Caco-2 (cell line): ENCODE measurements around a stretch of chr11.

DNA sequence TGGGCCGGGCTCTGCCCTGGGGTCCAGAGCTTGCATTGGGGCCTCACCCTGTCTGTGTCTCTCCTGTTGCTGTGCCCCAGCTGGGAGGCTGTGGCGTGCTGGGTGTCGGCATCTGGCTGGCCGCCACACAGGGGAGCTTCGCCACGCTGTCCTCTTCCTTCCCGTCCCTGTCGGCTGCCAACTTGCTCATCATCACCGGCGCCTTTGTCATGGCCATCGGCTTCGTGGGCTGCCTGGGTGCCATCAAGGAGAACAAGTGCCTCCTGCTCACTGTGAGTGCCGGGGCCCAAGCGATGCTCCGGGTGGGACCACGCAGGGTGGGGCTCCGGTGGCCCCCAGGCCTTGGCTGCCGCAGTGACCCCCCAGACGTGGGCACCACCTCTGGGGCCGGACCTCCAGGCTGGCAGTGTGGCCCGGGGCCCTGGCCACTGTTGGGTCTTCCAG is 19.8 kb downstream of the TSPAN4 start:
- PRO-cap = no peak
- RRBS = 97% methylated on average over 10 of the region's 21 CpGs

- PRO-cap = no peak
- RRBS = no CpG with 5 or more reads among the region's 2 CpGs
Observed at GRCh38 chr11:932604-932928, 6.9 kb downstream of the AP2A2 start.

DNA sequence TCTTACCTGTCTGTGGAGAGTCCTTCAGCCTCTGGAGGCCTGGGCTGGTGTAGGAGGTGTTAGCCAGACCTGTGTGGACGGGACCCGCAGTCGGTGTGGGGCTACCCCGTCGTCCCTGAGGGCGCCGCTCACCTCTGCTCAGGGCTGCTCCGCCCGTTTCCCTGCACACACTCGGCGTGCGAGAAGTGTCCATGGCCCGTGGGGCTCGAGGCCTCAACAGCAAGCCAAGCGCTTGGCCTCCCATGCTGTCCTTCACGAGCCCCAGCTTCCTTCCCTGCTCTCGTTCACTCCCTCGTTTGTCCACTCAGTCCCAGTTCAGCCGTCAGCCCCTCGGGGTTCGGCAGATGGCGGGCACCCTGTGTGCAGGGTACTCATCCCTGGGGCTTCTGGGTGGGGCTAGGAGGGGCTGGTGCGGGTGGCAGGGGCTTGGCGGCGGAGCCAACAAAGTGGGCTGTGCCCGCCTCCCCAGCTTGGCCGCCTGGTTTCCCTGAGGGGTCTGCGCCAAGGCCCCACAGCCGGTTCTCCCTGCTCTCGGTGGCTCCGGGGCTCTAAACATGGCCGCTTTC is 3.4 kb downstream of the MUC6 start:
- PRO-cap = no peak
- RRBS = no CpG with 5 or more reads among the region's 32 CpGs

GRCh38 chr11:1049556-1050203 is 13.2 kb upstream of the MUC6 start:
- PRO-cap = no peak
- RRBS = no CpG with 5 or more reads among the region's 16 CpGs

- PRO-cap = no peak
- RRBS = no CpG with 5 or more reads among the region's 12 CpGs
Observed at GRCh38 chr11:1060677-1061088, 24.2 kb upstream of the MUC6 start.

DNA sequence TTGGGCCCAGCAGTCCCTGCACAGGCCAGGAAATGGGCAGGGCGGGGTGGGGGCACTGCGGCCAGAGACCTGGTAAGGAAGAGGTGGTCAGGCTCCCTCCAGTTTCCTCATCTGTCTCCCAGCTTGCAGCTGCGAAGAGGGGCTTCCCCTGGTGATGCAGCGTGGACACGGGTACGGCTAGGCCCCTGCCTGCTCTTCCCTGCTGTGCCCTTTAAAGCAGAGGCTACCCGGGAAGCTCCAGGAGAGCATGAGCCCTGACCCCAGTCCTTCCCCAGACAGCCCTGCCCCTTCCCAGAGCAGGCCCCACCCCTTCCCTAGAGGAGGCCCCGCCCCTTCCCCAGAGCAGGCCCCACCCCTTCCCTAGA is 44.9 kb upstream of the MUC5AC start:
- PRO-cap = no peak
- RRBS = no CpG with 5 or more reads among the region's 8 CpGs

- PRO-cap = unidirectional peak, plus-strand start at chr11:1351713
- RRBS = no CpG with 5 or more reads among the region's 12 CpGs
Observed at GRCh38 chr11:1351329-1351952, 38.3 kb upstream of the BRSK2 start.

DNA sequence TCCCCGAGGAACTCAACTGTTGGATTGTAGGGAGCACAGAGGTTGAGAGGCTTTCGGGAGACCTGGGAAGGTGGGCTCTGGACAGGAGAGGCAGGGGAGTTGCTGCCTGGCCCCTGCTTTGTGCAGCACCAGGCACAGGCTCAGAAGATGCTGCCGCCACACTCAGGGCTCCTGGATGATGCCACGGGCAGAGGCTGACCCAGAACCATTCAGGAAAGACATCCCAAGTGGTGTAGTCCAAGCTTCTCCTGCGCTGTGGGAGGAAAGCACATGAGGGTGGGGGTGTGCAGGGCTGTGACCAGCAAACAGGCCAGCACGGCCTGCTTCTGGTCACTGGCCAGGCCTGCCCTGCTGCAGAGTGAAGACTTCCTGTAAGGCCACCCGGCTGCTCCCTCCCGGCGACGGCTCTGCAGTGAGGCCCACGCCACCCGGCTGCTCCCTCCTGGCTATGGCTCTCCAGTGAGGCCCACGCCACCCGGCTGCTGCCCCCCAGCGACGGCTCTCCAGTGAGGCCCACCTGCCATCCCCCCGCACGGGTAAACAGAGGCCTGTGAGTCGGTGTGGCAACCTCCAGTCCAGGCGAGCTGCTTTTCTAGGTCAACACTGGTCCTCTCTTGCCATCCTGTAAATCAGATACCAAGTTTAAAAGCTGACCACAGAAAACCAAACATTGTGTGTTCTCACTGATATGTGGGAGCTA is 31.5 kb upstream of the BRSK2 start:
- PRO-cap = no peak
- RRBS = 89% methylated on average over 3 of the region's 20 CpGs

- PRO-cap = no peak
- RRBS = no CpG with 5 or more reads among the region's 33 CpGs
Observed at GRCh38 chr11:1410734-1411814, 21.3 kb downstream of the BRSK2 start.

DNA sequence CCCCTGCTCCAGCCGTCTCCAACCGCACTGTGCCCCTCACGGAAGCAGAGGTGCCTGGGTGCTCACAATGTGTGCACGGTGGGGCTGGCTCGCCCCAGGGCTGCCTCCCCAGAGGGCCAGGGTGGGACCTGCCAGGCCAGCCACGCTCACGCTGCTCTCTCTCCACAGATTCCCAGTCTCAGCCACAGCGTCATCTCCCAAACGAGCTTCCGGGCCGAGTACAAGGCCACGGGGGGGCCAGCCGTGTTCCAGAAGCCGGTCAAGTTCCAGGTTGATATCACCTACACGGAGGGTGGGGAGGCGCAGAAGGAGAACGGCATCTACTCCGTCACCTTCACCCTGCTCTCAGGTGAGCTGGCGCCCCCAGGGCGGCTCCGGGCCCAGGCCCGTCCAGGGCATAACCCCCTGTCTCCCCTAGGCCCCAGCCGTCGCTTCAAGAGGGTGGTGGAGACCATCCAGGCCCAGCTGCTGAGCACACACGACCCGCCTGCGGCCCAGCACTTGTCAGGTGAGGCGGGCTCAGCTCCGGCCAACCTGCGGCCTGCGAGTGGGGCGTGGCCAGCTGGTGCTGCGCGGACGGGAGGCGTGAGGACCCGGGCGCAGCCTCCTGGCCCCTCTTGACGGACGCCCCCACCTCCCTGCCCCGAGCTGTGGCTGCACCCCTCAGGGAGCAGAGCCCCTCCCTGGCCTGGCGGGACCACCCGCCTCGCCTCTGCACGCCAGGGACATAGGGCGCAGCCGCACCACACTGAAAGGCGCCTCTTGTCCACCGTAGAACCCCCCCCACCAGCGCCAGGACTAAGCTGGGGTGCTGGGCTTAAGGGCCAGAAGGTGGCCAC is 30.2 kb downstream of the MOB2 start:
- PRO-cap = no peak
- RRBS = 97% methylated on average over 18 of the region's 50 CpGs

GRCh38 chr11:1482576-1483310 is 3.8 kb downstream of the MOB2 start:
- PRO-cap = no peak
- RRBS = 97% methylated on average over 2 of the region's 28 CpGs

- PRO-cap = no peak
- RRBS = no CpG with 5 or more reads among the region's 23 CpGs
Observed at GRCh38 chr11:1513324-1514218, 27.0 kb upstream of the MOB2 start.

GRCh38 chr11:1520254-1520722 is 33.7 kb upstream of the MOB2 start:
- PRO-cap = no peak
- RRBS = no CpG with 5 or more reads among the region's 14 CpGs

GRCh38 chr11:1571369-1571821 is 676 bp downstream of the DUSP8 start:
- PRO-cap = no peak
- RRBS = 9% methylated on average over 22 of the region's 49 CpGs

GRCh38 chr11:1675903-1676312 is 21.1 kb upstream of the KRTAP5-6 start:
- PRO-cap = no peak
- RRBS = no CpG with 5 or more reads among the region's 6 CpGs

DNA sequence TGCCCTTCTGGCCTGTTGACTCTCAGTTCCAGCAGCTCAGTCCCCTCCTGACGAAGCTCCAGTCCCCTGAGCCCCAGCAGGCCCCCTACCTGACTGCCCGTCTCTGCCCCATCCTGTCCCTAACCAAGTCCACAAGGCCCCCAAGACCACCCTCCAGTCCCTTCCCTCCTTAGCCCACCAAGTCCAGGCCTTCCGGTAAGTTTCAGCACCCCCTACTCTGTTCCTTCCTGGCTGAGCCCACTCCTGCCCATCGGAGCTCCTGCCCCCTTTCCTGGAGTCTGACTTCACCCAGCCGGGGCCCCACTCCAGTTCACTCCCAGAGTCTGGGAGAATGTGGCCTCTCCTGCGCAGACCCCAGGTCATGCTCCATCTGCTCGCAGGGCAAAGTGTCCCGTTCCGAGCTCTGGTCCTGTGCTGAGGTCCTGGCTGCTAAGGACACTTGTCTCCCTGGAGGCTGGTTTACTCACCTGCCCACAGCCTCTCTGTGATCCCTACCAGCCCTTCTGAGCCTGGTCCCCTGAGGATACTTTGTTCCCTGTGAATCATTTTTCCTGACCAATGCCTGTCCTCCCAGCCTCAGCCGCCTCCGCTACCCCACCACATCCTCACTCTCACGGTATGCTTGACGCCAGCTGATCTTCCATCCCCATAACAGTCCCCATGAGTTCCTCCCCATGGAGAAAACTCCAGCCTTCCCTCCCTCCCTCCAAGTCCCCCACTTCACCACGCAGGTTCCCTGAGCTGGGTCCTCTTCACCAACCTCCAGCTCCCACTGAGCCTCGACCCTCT is 602 bp downstream of the IFITM10 start:
- PRO-cap = no peak
- RRBS = 70% methylated on average over 2 of the region's 15 CpGs

DNA sequence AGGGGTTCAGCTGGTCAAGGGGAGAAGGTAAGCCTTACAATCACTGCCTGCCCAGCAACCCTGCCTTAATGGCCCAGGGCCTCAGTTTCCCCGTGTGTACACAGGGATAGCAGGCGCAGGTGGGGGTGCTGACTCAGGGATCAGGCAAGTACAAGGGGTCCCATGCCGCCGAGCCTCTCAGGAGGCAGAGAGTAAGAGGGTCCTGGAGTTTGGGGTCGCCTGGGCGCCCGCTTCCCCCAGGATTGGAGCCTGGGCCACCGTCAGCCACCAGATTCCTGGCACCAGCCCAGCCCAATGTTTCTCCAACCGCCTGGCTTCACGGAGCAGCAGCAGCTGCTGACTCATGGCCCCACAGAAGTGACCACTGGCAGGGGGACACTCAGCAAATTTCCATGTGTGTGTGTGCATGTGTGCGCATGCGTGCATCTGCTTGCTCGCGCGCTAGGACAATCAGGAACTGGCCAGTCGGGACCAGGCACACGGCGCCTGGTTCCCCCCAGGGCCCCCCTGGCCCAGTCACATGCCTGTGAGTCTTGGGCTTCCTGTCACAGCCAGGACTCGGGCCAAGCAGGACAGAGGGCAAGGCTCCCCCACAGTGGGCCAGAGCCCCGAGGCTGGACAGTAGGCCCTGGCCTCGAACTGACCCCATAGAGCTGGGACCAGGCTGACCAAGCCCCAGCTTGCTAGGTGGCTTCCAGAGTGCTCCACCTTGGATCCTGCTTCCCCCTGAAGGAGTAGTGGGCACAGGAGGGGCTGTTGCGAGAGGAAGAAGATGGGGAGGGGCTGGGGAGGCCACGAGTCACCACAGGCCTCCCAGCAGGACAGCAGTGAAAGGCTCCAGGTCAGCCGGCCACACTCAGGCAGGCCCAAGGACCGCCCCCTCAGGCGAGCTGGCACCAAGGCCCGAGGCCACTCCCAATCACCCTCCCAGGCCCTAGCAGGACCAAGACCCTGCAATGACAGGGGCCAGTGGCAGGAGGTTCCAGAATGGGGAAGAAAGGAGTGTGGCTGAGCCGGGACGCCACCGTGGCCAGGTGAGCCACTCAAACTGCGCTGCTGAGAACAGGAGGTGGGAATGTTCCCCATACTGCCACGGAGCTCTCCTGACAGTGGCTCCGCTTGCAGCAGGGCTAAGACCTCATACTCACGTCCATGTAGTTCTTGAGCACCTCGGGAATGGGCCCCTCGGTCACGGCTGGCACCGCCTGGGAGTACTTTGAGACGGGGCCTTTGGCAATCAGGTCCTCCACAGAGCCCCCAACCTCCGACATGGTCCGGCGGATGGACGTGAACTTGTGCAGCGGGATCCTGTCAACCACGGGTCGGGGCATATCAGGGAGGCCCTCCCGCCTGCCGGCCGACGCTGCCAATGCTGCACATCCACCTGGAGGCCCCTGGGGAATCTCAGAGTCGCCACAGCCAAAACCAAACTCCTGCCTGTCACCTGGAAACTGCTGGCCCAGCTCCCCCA is 3.0 kb downstream of the CTSD start:
- PRO-cap = no peak
- RRBS = 98% methylated on average over 7 of the region's 51 CpGs

DNA sequence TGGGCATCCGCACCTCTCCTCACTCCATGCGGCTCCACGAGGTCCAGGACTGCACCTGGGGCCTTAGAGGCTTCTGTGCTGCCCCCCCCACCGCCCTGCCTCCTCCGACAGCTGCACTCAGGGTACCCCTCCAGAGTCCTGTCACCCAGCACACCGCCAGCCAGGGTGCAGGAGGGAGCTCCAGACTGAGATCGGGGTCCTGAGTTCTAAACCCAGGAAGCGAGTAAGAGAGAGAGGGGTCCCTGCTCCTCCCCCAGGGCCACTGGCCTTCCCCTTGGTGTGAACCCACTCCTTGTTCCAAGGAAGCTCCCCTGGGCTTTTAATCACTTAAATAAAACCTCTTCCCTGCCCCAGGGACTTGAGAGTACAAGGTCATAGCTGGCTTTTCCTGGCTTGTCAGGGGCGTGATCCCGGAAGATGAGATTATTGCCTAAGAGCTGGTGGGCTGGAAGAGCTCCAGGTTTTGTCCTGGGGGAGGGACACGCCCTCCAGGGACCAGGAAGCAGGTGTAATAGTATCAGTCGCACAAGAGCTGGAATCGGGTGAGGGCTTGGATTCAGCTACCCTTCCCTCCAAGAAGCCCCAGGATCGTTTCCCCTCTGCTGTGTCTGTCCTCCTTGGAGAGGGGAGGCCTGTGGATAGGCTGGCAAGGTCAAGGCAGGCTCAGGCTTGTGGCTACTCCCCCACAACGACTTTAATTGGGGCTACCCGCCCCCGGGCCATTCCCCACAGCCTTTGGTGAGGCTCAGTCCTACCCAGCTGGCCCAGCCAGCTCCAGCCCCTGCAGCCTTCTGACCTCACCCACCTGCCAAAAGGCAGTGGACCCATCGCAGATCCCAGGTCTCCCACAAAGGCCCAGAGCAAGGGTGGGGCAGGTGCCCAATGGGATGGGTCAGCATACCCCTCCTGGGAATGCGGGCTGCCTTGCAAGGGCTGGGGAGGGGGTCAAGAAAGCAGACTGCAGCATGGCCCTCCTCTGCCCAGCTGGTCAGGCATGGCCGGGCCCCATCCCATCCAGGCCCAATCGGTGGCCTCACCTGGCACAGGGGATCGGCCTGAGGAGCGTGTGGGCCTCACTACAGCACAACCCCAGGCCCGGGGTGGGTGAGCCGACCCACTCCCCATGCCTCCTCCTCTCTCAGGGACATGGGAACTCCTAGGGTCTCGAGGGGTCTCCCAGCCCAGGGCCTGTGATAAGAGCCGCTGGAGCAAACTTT is 1.2 kb downstream of the CTSD start:
- PRO-cap = no peak
- RRBS = 53% methylated on average over 4 of the region's 27 CpGs

GRCh38 chr11:1781822-1782538 is 18.3 kb upstream of the CTSD start:
- PRO-cap = no peak
- RRBS = no CpG with 5 or more reads among the region's 18 CpGs

GRCh38 chr11:1832311-1832918 is 2.4 kb upstream of the SYT8 start:
- PRO-cap = no peak
- RRBS = 76% methylated on average over 27 of the region's 35 CpGs